ENCODE measurements around the genes CLNK, RAB28, CPEB2 and CD38.

GRCh38 chr4:10118037-10118975 lies 1.7 kb upstream of the WDR1 start:
- RRBS: no CpG with 5 or more reads among the region's 20 CpGs

DNA sequence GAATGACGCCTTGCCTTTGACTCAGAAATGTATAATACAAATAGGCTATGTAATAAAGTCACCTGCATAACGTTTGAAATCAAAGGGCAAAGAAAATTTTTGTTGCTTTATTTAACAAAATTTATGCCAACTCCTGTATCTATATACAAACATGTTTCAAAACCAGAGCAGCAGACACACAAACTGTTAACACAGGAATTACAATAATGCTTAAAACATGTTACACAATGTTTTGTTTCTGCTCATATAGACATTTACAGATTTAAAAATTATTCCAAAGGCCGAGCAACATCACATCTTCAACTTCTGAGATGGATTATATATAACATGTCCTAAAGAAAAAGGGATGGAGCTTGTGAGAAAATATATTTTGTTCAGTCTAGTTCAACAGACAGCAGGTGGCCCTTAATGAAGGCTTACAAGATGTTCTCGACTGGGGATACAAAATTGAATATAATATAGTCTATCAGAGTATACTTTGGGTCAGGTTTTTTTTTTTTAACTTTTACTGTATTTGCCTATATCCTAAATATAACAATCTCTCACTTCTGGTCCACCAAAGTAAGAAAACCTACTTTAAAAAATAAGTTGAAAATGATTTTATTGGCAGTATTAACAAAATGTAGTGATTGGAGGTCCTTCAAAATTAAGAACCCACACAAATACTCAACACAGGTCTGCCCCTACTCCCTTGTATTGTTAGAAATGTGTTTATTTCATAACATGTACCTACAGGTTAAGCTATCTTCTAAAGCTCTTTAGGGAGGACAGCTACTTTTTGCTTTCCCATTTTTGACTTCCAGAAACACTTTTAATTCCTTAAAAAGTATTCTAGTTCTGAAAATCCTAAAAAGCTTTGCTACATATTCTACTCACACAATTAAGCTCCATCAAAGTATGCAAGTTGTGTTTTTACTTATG lies 17.2 kb downstream of the ZNF518B start:
- RRBS: no CpG with 5 or more reads among the region's 4 CpGs

- RRBS: no CpG with 5 or more reads among the region's 8 CpGs
These were observed at the start of gene CLNK for GRCh38 chr4:10684679-10685149. Gene CLNK (minus strand): TSS chr4:10684768.

- RRBS: no CpG with 5 or more reads among the region's 2 CpGs
These were observed 112.5 kb upstream of the HS3ST1 start for GRCh38 chr4:11541314-11541533.

GRCh38 chr4:11587706-11588184 lies 159.1 kb upstream of the HS3ST1 start:
- RRBS: no CpG with 5 or more reads among the region's 5 CpGs

GRCh38 chr4:13363950-13364553 lies 120.1 kb downstream of the RAB28 start:
- RRBS: no CpG with 5 or more reads among the region's 2 CpGs

DNA sequence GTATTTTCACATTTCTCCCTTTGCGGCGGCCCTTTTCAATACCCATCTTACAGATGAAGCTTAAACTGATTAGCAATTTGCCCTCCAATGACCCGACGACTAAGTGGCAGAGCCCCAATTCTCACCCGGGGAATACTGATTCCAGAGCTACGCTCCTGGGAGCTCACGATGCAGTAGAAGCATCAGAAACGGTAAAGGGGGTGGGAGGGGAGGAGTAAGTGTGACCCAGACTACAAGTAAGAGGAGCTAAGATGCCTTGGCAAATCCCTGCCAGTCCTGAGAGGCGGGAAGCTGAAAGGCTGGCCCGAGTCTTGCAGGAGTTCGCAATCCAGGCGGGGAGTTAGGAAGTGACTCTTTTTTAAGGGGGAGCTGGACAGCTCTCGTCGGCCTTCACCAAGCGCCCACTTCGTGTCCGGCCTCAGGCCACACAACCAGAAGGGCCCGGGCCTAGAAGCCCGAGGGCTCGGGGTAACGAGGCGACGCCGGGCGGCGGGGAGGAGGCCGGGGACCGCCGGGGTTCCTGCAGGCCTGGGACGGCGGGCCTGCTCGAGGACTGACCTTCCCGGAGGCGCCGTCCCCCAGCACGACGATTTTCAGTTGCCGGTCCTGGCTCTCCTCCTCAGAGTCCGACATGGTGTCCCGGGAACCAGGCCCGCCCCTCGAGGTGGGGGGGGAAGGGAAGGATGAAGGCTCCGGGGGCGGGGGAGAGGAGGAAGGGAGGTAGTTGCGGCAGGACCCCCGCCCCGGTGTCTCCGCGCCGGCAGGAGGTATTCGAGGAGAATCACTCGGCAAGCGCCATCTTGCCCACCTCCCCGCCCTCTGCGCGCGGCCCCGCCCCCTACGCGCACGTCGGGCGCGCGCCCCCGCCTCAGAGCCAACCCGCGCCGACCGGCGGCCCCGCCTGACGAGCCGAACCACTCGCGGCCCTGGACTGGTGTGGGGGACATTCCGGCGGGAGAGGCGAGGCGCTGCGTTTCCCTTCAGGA lies at the start of gene RAB28:
Gene RAB28 (minus strand): TSS at position 823 of the 986 bp plus-strand sequence.
- RRBS: 3% methylated on average over 34 of the region's 81 CpGs

DNA sequence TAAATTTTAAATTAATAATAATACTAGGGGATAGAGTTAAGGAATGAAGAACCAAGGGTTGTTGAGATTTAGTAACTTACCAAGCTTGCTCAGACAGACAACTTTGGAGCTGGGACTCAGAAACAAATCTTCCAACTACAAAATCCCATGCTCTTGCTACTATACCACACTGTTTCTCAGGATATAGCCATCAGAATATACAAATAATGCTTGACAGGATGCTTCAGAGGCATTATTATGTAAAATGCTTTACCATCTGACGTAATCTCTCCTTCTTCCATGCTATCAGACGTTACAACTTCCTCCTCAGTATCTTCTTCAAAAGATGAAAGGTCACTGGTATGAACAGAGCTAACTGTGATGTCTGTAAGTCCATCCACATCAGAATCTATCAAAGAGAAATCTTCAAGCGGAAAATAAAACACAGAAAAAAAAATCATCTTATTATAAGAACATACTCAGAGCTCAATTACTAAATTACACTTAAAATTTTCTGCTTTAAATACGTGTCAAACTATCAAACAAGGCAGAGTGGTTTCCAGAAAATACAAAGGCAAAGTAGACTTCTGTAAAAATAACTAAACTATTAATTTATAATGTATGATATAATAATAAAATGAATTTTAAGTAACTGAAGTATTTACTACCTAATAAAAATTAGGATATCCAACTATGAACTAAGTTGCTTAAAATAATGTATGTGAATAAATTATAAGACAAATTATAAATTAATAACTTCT lies 14.1 kb downstream of the BOD1L1 start:
- RRBS: no CpG with 5 or more reads among the region's 4 CpGs

DNA sequence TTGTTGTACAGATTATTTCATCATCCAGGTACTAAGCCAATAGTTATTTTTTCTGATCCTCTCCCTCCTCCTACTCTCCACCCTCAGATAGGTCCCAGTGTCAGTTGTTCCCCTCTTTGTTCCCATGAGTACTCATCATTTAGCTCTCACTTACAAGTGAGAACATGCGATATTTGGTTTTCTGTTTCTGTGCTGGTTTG lies 70.8 kb upstream of the BOD1L1 start:
- RRBS: no CpG with 5 or more reads among the region's 1 CpG

- RRBS: 3% methylated on average over 11 of the region's 32 CpGs
These were observed at the start of gene CPEB2 for GRCh38 chr4:15002399-15002629. Gene CPEB2 (plus strand): TSS chr4:15002481.

DNA sequence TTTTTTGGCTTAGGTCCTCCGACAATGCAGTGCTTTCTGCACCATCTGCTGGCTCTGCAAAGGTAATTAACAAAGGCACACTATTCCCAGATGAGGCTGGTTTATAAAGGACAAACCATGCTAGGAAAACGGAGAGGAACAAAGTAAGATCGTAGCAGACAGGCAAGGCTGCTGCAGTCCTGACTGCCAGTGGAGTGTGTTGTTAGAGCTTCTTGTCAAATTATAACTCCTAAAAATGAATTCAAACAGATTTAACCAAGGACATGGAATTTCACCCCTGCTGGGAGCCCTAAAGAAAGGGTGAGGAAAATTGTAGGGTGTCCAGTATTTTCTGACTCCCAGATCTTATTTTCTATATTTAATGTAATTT lies 142.1 kb downstream of the CPEB2 start:
- RRBS: no CpG with 5 or more reads among the region's 3 CpGs

- RRBS: no CpG with 5 or more reads among the region's 8 CpGs
These were observed 147.4 kb downstream of the CPEB2 start for GRCh38 chr4:15149511-15150330.

DNA sequence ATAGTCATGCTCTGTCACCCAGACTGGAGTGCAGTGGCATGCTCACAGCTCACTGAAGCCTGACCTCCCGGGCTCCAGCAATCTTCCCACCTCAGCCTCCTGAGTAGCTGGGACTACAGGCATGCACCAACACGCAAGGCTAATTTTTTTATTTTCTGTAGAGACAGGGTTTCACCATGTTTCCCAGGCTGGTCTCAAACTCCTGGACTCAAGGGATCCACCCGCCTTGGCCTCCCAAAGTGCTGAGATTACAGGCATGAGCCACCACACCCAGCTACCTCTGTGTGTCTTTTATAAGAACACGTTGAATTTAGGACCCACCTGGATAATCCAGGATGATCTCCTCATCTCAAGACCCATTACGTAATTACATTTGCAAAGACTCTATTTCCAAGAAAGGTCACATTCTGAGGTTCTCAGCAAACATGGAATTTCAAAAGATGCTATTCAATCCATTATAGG lies 105.4 kb upstream of the C1QTNF7 start:
- RRBS: no CpG with 5 or more reads among the region's 5 CpGs

- RRBS: no CpG with 5 or more reads among the region's 6 CpGs
These were observed 88.0 kb upstream of the C1QTNF7 start for GRCh38 chr4:15339677-15340326.

DNA sequence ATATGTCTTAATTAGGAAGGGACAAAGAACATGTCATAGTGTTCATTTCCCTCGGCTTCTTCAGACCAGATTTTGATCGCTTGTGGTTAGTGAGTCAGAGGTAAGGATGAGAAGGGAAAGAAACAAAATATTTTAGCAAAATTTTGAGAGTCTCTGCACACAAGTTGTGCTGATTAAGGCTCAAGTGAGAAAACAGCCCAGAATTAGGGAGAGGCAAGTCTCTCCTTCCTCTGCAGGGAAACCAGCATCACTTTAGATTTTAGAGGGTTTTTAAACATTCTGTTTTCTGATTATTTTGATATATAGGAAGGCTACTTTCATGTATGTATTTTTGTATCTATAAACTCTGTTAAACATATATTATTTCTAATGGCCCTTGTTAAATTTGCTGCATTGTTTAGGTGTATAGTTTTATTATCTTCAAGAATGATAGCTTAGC lies 58.8 kb upstream of the C1QTNF7 start:
- RRBS: no CpG with 5 or more reads among the region's 2 CpGs

GRCh38 chr4:15594150-15594712 lies 60.9 kb downstream of the FBXL5 start:
- RRBS: no CpG with 5 or more reads among the region's 1 CpG

DNA sequence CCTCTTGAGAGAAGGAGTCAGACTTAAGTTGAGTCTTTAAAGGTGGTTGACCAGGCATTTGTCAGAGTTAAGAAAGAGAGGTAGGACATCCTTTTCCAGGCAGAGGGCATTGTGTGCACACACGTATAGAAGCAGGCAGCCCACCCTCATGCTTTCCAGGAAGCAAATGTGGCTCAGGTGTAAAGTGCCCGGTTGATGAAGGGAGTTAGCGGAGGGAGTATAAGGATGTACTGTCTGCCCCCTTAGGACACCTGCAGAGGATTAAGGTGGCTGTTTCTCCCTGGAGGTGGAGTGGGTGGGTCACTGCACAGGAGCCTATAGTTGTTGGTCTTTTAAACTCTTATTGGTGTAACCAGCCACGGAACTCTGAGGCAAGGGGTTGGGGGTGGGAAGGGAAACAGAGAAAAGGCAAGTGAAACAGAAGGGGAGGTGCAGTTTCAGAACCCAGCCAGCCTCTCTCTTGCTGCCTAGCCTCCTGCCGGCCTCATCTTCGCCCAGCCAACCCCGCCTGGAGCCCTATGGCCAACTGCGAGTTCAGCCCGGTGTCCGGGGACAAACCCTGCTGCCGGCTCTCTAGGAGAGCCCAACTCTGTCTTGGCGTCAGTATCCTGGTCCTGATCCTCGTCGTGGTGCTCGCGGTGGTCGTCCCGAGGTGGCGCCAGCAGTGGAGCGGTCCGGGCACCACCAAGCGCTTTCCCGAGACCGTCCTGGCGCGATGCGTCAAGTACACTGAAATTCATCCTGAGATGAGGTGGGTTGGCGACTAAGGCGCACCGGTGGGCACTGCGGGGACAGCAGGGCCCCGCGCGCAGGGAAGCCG lies at the start of gene CD38:
Gene CD38 (plus strand): TSS at position 432 of the 820 bp plus-strand sequence.
- RRBS: 3% methylated on average over 23 of the region's 35 CpGs

GRCh38 chr4:15840509-15840861 lies 62.4 kb downstream of the CD38 start:
- RRBS: no CpG with 5 or more reads among the region's 2 CpGs

GRCh38 chr4:16033260-16033733 lies 50.5 kb downstream of the PROM1 start:
- RRBS: no CpG with 5 or more reads among the region's 9 CpGs

Measured in GM06990 (cell line).